Neuron (in vitro differentiated cells): ENCODE measurements around a stretch of chr11.

DNA sequence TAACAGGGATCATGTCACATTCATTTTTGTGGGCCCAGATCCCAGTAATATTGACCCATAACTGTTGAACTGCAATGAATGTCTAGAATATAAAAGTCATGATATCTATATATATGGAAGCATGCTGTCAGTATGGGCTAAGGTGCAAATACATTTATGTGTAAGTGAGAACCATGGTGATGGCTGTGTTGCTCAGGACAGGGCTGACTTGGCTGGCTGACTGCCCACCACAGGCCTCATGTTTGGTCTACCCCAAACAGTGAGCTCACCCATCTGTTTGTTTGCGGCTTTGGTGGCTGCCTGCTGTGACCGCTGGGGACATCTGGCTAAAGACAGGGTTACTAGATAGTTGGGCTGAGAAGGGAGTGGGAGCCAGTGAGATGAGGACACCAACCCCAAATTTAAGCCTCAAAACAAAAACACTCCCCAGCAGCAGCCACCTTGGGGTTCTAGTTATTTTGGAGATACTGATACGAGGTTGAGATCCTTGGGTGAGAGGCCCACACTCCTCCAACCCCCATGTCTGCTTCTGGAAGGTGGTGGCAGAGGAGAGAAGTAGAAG, 6.3 kb downstream of the CD44 start:
- PRO-cap: no peak

DNA sequence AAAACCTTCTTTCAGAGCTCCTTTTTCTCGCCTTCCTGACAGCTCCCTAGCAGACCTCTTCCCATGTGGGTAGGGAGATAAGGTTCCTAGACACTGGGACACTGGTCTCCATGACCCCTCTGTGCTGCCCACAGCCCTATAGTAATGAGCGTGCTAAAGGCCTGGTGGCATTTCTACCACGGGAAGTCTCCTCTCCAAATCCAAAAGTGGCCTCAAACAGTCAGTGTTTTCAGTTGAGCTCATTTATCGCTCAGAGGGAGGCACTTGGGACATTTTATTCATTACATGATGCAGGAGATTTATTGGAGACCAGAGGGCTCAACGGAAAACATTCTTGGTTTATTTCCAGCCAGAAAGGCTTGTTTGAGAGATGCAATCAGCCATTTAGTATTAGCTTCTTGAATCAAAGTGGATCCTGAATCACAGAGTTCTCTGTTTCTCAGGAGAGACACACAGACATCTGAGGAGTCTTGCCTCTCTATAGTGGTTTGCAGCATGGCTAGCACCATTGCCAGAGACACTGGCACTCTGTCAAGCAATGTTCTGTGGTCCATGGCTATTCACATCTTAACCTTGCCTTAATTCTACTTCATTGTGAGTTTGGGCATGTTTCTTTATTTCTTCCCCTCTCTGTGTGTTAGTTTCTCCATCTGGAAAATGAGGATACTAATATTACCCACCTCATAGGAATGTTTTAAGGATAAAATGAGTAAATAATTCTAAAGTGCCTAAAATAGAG, 31.5 kb downstream of the CD44 start:
- PRO-cap: no peak

- PRO-cap: no peak
Measured at GRCh38 chr11:35176923-35177119, 37.9 kb downstream of the CD44 start.

GRCh38 chr11:35177299-35177878, 38.4 kb downstream of the CD44 start:
- PRO-cap: no peak

DNA sequence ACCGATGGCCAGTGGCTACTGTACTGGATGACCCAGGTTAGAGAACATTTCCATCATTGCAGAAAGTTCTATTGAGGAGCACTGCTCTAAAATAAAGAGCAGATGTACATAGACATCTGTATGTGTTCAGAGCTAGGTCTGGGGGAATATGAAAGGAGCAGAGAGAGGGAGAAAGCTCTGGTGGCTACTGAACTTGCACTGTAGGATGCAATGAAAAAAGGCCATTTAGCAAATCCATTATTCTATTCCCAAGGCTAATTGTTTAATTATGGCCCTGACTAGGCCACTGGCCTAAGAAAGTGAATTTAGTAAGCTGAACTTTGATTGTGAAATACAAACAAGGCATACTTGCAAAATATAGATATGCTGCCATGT, 38.9 kb downstream of the CD44 start:
- PRO-cap: no peak

GRCh38 chr11:35181319-35181776, 42.4 kb downstream of the CD44 start:
- PRO-cap: no peak

- PRO-cap: no peak
Measured at GRCh38 chr11:35226216-35226621, 87.2 kb downstream of the CD44 start.

DNA sequence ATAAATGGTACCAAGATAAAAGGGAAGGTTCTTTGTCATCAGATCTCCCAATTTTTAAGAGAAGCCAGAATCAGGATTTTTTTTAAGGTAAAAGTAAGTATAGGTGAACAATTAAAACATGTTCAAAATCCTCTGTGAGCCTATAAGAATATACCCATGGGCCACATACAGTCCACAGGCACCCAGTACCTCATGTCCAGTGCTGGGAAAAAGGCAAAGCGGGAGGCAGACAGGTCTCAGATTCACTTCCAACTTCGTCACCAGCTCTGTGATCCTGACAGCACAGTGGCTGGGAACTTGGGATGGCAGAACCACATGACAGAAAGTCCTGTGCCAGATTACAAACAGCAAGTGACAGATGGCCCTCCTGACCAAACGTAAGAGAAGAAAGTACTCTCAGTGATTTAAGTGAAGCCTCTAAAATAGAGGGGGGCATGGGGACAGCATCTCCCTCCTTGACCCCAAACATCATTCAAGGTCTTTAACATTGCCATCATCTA, 5.8 kb downstream of the SLC1A2 start:
- PRO-cap: no peak

GRCh38 chr11:35682872-35683292, 20.3 kb downstream of the TRIM44 start:
- PRO-cap: bidirectional peak, plus-strand start at chr11:35683080, minus-strand start at chr11:35682991

GRCh38 chr11:35944767-35945342, 993 bp downstream of the LDLRAD3 start:
- PRO-cap: unidirectional peak, minus-strand start at chr11:35944912

- PRO-cap: no peak
Measured at GRCh38 chr11:36057200-36058068, 113.6 kb downstream of the LDLRAD3 start.

- PRO-cap: no peak
Measured at GRCh38 chr11:36501101-36501718, 8.9 kb downstream of the TRAF6 start.

DNA sequence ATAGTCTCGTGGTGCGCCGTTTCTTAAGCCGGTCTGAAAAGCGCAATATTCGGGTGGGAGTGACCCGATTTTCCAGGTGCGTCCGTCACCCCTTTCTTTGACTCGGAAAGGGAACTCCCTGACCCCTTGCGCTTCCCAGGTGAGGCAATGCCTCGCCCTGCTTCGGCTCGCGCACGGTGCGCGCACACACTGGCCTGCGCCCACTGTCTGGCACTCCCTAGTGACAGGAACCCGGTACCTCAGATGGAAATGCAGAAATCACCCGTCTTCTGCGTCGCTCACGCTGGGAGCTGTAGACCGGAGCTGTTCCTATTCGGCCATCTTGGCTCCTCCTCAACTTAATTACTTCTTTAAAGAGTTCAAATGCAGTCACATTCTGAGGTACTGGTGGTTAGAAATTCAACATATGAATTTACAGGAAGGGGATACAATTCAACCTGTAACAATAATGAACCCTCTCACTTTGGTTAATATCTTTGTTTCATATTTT, 10.5 kb upstream of the RAG1 start:
- PRO-cap: no peak

DNA sequence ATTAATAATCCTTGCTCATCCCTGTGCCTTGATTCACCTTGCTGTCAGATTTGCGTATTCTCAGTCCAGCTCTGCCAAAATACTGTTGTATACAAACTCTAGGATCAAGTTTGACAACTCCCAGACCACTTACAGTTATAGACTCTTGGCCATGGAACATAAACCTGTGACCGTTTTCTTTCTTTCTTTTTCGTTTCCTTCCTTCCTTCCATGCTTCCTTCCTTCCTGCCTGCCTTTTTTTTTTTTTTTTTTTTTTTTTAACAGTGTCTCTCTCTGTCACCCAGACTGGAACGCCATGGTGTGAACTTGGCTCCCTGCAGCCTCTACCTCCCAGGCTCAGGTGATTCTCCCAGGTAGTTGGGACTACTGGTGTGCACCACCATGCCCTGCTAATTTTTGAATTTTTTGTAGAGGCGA, 2391.0 kb upstream of the RAG2 start:
- PRO-cap: no peak

- PRO-cap: no peak
Measured at GRCh38 chr11:40576268-40576585, 883.2 kb downstream of the LRRC4C start.

- PRO-cap: no peak
Measured at GRCh38 chr11:40716246-40717045, 743.0 kb downstream of the LRRC4C start.

- PRO-cap: no peak
Measured at GRCh38 chr11:43464261-43464963, 105.7 kb downstream of the TTC17 start.

GRCh38 chr11:43575040-43575908, 105.3 kb upstream of the HSD17B12 start:
- PRO-cap: bidirectional peak, plus-strand start at chr11:43575732, minus-strand start at chr11:43575655

DNA sequence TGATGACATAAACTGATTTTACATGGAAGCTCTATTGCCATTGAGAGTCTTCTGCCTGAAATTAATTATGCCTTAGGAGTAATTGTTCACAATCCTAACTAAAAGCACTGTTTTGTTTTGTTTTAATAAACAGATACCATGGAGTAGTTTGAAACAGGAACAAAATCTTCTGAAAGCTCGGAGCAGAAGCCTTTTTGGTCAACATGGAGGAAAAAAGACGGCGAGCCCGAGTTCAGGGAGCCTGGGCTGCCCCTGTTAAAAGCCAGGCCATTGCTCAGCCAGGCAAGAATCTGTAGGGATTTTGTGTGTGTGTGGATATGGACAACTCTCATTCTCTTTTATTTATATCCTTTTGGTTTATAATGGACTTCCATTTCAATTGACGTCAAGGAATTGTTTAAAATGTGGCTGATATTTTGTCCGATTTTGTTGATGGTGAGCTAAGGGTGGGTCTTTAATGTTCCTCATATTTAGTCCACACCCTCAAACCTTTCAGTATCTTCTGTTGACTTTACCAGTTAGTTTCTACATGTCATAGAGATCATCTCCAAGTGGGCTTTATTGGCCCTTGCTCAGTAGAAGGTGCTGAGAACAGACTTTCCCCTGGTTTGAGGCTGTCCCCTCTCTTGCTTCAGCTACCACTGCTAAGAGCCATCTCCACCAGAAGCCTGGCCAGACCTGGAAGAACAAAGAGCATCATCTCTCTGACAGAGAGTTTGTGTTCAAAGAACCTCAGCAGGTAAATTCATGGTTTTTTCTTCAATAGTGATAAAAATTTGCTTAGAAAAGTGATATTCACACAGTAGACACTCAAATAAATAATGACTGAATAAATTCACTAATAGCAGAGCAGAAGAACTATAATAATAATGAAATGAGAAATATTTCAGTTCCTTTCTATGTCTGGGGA, 2.1 kb downstream of the ALKBH3 start:
- PRO-cap: no peak

GRCh38 chr11:43886285-43886864, 5.7 kb downstream of the ALKBH3 start:
- PRO-cap: no peak